Mucosa of descending colon (tissue), 1 donor: ENCODE data around the genes PRKAB2 and H2AC18.

- PRO-cap: no peak
Measured at GRCh38 chr1:145890971-145891616, 5.4 kb upstream of the ANKRD35 start.

DNA sequence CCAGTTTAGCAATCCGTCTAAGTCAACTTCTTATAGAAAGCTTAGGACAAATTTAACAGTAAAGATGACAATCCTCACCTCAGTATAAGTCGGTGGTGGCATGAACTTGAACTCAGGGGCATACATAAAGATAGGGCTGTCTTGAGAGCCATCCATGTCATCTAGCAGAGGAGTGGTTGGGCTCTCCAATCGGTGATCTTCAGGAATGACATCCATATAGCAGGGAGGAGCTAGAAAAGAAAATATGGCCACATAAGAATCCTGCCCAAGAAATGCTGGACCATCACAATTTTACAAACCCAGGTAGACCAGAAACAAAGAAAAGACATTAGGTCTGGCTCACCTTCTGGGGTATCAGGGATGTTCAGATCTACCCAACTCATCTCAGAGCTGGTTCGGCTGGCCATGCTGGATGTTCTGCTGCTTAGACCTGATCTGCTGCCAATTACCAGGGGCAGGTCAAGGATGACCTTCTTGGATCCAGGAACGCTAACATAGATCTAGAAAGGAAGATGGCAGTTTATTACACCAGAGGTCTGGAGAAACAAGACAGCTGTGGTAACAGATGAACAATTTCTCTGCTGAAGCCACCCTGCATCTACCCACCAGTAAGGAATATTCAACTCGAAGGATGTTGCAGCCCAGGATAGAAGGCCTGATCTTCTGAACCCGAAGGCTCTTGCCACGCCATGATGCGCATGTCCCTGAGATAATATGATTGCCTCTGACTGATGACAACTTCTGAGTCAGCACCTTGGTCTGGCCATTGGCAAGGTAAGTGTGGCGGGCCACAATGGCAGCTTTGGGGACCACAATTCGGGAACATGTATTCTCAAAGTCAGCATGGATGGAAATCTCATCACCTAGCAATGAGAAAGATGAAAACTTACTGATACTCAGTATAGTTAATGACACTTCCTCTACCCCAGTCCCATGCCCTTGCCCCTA is 2.2 kb downstream of the TXNIP start:
- PRO-cap: bidirectional peak, plus-strand start at position 766 of the sequence, minus-strand start at position 716 of the sequence

GRCh38 chr1:146036933-146037590 is 15.5 kb upstream of the HJV start:
- PRO-cap: unidirectional peak, plus-strand start at chr1:146037057; unidirectional peak, plus-strand start at chr1:146037217; unidirectional peak, plus-strand start at chr1:146037481

- PRO-cap: no peak
Measured at GRCh38 chr1:146039872-146040208, 18.3 kb upstream of the HJV start.

DNA sequence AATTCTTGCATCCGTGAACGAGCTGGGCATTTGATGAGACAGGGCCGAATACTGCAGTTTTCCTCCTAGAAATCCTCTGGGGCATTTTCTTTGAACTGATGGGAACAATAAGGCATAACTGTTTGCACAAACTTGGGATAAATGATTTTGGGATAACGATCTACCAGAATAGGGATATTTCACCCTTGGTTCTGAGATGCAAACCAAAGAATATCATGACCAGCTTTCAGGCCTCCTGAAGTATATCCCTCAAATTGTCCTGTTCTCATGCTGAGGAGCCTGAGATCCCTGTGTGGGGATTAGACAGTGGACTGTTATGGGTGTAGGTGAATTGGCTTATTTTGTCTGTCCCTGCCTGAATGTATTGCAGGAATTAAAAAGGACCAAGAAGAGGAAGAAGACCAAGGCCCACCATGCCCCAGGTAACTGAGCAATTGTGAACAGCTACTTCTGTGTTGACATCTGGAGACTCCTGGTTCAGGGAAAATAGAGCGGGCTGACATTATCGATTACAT is 48.8 kb downstream of the NBPF12 start:
- PRO-cap: no peak

- PRO-cap: bidirectional peak, plus-strand start at chr1:147172782, minus-strand start at chr1:147172457
Measured at GRCh38 chr1:147172032-147172673, at the start of gene PRKAB2. TSS of gene PRKAB2 (minus strand) at chr1:147172470.

- PRO-cap: no peak
Measured at GRCh38 chr1:147284178-147284681, 41.7 kb downstream of the CHD1L start.

DNA sequence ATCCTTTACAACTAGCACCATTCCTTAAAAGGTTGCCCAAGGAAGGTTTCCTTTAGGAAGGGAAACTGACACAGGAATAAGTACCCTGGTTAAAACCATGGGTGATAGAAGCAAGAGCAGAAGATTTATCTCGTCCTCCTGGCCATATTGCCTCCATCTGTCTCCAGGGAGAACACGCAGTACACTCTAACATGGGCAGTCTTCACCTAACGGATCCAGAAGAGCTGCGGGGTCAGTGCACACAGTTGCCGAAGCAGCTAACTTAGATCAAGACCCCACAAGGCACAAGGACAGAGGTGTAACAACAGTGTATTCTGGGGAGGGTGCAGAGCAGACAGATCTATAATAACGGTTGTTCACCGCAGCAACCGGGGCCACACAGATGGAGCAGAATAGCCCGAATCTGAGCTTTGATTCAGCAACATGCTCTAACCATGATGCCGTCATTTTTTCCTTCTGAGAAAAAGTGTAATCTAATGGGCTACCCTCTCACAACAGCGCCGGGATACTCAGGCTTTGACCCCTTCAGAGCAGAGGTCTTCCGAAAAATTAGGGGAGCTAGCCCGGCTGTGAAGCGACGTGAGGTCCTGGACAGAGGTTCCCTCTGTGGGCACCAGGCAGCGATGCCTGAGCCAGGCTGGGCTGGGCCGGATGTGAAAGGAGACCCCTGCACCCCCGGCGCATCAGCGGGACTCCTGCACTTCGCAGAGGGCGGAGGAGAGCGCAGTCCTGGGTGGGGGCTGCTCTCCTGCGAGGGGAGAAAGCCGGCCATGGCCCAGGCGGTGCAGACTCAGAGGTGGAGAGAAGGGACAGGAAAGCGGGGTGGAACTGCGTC is 57.4 kb downstream of the BCL9 start:
- PRO-cap: unidirectional peak, plus-strand start at position 700 of the sequence

DNA sequence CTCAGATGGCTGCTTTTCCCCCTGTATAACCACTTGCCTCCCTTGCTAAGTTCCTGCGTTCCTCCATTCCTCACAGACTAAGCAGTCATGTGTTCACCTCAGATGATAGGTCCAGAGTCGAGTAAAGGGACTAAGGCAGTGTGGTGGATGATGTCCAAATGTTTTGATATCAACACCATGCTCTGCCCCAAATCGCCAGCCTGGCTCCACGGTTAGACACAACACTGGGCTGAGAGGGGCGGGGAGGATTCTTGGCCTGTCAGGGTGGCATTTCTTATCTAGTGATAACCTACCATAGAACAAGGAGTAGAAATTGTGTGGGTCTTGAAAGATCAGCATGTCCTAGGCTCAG is 21.7 kb downstream of the GJA5 start:
- PRO-cap: no peak

DNA sequence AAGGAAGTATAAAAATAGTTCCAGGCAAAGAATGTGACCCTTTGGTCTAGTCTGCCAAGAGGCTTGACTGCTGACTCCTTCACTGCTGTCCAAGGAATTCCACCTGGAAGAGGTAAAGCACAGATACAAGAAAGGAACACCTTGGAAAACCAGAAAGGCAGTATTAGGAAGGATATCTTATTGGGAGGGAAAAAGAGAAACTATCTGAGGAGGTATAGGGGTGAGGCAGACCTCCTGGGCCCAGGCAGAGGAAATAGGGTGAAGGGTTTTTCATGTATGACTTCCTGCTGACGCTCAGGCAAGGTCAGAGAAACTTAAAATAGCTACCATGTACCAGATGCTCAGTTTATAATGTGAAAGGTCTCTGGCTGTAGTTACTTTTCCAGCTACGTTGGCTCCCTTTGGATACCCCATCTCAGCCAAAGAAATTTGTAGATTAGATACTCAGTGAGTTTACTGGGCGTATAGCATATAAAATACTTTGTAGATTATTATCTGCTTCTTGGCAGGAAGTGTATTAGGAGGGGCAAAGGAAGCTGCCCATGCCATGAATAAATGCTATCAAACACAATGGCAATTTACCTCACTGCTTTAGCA is 2.1 kb upstream of the GJA5 start:
- PRO-cap: no peak

DNA sequence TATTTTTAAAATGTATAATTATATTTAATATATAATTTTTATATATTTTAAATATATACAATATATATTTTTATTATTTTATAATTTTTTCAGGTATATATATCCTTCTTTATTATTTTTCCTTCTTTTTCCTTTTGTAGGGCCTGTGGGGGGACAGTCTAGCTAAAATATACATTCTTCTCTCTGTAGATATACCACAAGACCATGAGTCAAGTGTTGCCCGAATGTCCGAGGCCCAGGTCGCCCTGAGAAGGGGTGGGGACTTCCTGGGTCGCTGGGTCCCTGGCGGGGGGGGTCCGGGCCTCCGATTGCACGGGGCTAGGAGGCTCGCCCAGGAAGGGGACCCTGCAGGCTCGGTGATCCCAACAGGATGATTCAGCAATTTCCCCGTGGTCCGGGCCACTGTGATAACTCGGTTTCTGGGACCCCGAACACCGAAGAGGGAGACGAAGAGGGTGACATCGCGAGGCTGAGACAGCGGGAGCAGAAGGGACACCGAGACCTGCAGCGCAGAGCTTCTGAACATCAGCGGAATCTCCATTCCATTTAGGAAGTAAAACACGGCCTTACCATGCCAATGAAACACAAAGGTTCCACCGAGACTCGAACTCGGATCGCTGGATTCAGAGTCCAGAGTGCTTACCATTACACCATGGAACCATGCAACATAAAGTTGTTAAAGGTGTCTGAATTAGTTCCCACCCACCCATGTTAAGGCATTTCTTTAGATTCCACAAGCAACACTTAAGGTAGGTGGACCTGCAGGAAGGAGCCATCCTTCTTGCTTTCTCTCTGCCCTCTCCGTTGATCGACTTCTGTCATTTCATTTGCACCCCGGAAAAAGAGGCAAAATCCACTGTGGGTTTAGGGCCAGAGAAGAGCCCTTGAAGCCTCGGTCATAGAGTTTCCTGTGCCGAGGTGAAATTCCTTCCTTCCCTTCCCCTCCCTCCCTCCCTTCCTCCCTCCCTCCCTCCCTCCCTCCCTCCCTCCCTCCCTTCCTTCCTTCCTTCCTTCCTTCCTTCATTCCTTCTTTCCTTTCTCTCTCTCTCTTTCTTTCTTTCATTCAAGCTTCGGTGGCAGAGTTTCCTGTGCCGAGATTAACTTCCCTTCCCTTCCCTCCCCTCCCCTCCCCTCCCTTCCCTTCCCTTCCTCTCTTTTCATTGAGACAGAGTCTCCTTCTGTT is 112.8 kb upstream of the NBPF11 start:
- PRO-cap: no peak

DNA sequence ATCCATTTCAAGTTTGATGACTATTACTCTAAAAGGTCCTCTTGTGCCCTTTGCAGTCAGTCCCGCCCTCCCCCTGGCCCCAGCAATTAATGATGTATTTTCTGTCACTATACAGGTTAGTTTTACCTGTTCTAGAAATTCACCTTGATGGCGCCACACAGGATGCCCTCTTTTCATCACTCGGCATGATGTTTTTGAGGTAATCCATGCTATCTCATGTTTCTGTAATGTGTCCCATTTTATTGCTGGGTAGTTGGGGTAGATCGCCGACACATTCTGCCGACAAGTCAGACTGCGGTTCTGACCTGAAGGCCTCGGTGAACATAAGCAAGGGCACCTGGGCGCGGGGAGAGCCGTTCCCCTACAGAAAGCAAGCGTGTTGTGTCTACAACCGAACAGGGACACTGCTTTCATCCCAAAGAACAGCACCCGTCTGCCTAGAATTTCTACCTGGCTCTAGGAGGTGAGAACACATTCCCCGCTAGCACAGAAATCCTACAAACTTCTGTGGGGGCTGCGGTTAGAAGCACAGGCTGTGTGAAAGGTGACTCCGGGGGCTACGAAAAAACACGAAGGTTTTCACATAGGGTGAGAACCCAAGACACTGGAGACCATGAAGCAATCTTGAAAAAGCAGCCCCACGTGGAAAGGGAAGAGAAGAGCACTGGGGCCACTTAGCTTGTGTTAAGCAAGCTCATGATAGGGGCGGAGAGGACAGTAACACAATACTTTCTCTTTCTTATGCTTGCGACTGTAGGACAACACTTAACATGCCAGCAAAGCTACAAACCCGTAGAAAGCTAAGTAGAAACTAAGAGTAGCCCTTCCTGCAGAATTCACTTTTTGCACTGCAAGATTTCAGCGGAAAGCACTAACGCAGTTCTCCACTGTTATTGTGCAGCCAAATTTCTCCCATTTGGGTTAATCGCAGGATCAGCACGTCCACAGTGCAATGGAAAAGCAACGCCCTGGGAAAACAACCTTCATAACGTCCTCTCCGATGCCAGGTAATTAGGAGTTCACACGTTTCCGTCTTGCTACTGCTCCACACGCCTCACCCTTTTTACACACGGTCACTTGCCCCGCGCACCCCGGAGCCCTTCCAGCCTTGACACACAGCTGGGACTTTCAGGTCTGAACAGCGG is 149.0 kb downstream of the PPIAL4G start:
- PRO-cap: bidirectional peak, plus-strand start at position 919 of the sequence, minus-strand start at position 918 of the sequence; bidirectional peak, plus-strand start outside the sequence, minus-strand start at position 1,013 of the sequence

DNA sequence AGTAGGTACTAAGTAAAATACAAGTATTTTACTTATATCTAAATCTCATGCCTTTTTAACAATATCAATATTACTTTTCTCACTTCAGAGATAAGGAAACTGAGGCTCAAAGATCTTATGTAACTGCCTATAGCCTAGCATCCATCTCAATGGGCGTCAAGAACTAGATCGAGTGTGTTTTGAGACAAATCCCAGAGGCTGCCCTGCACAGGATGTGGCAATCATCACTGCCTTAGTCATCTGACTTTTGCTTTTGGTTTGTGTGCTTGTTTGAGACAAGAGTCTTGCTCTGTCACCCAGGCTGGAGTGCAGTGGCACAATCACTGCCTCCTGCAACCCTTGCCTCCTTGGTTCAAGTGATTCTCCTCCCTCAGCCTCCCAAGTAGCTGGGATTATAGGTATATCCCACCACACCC is 57.1 kb upstream of the NBPF9 start:
- PRO-cap: no peak

GRCh38 chr1:149708305-149708967 is 74.1 kb upstream of the FCGR1A start:
- PRO-cap: unidirectional peak, minus-strand start at chr1:149708735

- PRO-cap: bidirectional peak, plus-strand start at chr1:149843001, minus-strand start at chr1:149842750
Measured at GRCh38 chr1:149842422-149843179, at the start of gene H2AC18. TSS of gene H2AC18 (minus strand) at chr1:149842750.

DNA sequence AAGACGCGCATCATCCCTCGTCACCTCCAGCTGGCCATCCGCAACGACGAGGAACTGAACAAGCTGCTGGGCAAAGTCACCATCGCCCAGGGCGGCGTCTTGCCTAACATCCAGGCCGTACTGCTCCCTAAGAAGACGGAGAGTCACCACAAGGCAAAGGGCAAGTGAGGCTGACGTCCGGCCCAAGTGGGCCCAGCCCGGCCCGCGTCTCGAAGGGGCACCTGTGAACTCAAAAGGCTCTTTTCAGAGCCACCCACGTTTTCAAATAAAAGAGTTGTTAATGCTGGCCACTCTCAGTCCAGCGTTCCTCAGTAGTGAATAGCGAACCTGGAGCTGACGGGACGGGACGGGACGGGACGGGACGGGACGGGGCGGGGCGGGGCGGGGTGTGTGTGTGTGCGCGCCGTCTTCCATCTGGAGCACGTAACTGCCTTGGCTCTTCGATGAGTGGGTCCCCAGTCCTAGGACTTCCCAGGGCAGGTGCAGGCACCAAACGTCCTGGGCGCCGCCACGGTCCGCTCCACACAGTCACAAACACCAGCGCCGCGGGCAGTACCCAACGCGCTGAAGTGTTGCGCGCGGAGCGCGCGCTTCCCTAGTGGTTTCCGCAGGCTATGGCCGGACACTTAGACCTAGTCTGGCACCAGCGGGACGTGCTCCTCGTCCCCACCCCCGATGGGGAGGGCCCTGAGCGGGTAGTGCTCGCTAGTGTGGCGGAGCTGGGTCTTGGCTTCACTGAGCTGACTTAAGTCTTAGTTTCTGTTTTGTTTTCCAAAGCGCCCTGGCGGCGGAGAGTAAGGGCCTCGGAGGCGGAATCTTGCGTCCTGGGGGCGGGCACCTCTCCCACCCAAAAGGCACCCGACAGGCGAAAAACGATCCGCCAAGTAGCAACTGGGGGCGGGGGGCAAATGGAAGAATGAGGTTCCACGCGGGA is 745 bp downstream of the H2AC19 start:
- PRO-cap: no peak

- PRO-cap: no peak
Measured at GRCh38 chr1:149967244-149967634, 30.6 kb upstream of the MTMR11 start.

GRCh38 chr1:150006569-150007285 is 3.8 kb downstream of the OTUD7B start:
- PRO-cap: no peak

- PRO-cap: bidirectional peak, plus-strand start at chr1:150160726, minus-strand start at chr1:150160578
Measured at GRCh38 chr1:150160511-150161547, 11.1 kb downstream of the PLEKHO1 start.

DNA sequence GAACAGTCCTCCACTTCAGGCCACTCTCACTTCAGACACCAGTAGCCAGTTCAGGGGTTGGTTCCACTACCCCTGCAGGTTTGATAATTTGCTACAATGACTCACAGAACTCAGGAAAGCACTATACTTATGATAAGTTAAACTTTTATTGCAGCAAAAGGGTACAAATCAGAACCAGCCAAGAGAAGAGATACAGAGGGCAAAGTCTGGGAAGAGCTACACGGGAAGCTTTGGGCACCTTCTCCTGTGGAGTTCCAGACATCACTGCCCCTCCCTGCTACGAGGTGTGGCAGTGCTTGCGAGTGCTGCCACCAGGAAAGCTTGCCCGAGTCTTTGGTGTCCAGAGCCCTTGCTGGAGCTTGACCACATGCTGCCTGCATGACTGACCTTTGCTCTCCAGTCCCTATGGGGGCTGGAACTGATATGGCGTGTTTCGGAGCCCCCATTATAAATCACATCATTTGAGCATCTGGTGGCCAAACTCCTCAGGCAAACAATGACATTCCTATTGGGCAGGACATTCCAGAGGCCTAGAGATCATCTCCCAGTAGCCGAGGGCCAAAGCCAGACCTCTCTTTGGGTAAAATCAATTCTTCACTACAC is 23.4 kb downstream of the PLEKHO1 start:
- PRO-cap: no peak